ENCODE measurements around the gene CLDN20.

GRCh38 chr6:155153884-155154644 is 109.7 kb upstream of the CLDN20 start:
- PRO-cap, result no peak
- RAMPAGE, long total RNA, 4 experiments, result no peak in any of the 4 experiments

DNA sequence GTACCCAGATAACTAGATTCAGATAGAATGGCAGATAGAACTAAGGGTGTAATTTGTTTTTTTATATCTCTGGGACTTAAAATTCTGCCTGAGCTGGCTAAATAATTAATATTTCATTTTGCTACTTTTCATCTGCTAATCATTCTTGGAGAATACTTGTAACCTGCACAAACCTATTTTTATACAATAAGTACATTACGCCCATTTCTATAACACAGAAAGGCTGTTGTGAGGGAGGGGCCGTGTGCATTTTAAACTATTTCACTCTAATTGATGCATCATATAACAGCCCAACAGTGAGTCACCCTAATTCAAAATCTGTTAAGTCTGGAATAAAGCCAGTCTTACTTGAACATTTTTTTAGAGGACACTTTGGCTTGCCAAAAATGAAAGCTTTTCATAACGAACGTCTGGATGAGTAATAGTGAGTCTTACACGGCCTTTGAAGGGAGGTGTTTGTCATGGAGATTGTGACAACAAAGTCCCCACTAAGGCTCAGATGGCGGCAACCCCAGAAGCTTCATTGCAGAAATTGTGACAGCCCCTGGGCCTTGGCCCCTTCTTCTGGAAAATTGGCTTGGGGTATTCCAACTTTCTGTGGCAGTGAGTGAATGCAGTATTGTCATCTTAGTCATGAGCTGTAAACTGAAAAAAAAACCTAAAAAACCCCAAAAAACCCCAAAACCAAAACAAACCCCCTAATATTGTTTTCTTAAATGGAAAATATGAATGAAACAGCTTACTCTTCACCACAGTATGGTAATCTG is 92.7 kb upstream of the CLDN20 start:
- PRO-cap, result no peak
- RAMPAGE, long total RNA, 4 experiments, result no peak in any of the 4 experiments

DNA sequence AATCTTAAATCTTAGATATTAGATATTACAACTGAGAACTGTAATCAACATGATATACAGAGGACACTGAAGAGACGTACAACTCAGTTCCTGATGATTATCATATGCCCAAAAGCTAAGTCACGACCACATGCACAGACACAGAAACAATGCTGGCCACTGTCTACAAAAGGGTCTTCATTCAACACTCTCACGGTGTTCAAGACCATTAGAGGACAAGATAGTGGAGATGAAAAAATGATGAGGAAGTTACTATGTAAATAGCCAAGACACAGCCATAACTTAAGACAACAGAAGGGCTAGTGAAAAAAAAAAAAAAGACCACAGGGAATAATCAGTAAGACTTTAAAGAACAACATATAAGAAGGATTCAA is at the start of gene CLDN20:
CLDN20 (plus strand) TSS at position 373 of the 374 bp plus-strand sequence.
- PRO-cap, result no peak
- RAMPAGE, long total RNA, 4 experiments, result start-site peak on the minus strand in 1 of 4 experiments, centred at position 263 of the sequence, 9 reads per replicate

DNA sequence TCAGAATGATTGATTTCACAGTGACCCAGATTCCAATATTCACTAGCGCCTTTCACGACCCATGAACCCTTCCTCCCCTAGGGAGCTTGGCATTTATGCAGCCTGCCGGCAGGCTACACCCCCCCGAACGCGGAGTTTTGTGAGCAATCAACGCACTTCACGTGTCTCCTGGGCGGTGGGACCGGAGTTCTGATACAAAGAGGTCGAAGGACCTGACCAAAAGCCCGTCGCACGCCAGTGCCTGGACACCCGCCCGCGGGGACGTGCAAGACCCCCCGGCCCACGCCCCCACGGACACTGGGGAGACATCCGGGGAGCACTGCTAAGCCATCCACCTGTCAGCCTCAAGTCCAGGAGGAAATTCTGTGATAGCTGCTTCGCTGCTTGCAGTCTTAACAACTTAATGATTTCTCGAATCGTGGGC is 311 bp downstream of the TFB1M start:
- PRO-cap, result no peak
- RAMPAGE, long total RNA, 4 experiments, result no peak in any of the 4 experiments

- PRO-cap, result no peak
- RAMPAGE, long total RNA, 4 experiments, result no peak in any of the 4 experiments
These were observed 481.0 kb upstream of the NOX3 start for GRCh38 chr6:155936611-155937053.

DNA sequence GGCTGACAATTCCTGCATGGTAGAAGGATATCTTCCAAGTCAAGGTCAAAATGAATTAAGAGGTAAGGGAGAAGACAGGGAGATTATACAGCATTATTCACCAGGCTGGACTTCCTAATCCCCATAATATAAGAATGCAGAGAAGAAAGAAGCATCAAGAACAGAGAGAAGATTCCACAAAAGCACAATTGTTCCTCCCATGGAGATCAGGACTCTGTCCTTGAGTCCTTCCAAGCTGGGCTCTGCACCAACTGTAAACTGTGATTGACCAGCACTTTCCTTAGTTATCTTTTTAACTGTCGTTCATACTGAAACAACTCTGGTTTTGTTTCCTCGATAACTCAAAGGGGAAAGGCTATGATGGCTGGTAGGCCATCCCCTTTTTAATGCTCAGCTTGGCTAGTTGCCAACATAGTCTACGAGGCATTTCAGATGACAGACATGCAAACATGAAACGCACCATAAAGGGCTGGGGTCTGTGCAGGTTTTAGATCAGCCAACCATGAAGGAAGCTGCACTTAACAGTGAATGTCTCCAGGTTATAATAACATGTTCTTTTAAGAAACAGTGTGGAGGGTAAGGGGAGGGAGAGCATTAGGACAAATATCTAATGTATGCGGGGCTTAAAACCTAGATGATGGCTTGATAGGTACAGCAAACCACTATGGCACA is 497.1 kb upstream of the ARID1B start:
- PRO-cap, result no peak
- RAMPAGE, long total RNA, 4 experiments, result no peak in any of the 4 experiments

DNA sequence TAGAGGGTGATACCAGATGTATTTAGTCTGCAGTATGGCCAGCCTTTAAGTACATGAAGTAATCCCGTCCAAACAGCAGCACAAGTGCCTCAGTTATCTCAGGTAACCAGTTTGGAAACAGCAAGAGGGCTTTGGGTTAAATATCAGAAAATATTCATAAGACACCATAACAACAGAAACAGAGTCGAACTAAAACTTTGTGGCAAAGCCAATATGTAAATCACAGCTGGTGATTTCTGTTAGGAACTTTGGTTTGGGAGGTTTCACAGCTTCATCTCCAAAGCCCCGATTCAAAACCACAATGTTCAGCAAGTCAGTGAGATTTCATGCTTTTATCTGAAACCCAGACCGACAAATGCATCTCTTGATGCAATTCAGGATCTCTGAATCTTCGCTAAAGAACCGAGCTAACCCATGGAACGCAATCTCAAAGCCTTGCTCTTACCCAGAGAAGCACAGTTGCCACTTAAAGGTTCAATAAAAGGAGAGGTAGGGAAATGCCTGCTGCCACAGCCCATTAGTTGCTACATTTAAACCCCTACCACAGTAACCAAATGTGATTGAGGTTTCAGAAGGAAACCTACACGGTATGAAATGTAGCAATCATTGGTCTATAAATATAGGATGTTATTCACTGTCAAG is 381.1 kb upstream of the ARID1B start:
- PRO-cap, result no peak
- RAMPAGE, long total RNA, 4 experiments, result no peak in any of the 4 experiments

- PRO-cap, result no peak
- RAMPAGE, long total RNA, 4 experiments, result no peak in any of the 4 experiments
These were observed 89.1 kb upstream of the ARID1B start for GRCh38 chr6:156688020-156688631.

GRCh38 chr6:156698058-156698813 is 78.9 kb upstream of the ARID1B start:
- PRO-cap, result no peak
- RAMPAGE, long total RNA, 4 experiments, result no peak in any of the 4 experiments

- PRO-cap, result no peak
- RAMPAGE, long total RNA, 4 experiments, result no peak in any of the 4 experiments
These were observed 969 bp downstream of the ARID1B start for GRCh38 chr6:156778175-156778518.

GRCh38 chr6:156794824-156795460 is 17.8 kb downstream of the ARID1B start:
- PRO-cap, result no peak
- RAMPAGE, long total RNA, 4 experiments, result no peak in any of the 4 experiments

- PRO-cap, result no peak
- RAMPAGE, long total RNA, 4 experiments, result no peak in any of the 4 experiments
These were observed 84.7 kb downstream of the ARID1B start for GRCh38 chr6:156861484-156862610.

DNA sequence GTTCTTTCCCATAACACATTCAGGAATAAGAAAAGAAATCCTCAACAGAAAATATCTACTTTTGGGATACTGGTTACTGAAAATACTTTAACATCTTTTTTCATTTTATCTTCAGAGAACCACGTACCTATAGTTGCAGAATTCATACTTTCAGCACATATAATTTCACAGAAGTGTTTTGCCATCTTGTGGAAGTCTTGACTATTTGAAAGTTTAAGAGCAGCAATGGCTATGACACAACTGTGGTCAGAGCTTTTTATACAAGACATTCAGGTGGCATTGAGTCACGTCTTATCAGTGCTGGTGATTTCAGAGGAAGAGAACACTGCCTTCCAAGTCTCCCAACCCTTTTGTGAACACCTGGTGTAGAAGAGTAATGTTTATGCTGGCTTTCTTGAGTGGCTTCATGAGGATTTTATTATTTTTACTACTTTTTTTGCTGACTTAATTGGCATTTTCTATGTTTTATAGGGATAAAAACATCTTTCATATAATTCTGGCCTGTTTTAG is 171.6 kb downstream of the ARID1B start:
- PRO-cap, result no peak
- RAMPAGE, long total RNA, 4 experiments, result no peak in any of the 4 experiments

- PRO-cap, result no peak
- RAMPAGE, long total RNA, 4 experiments, result no peak in any of the 4 experiments
These were observed 203.8 kb downstream of the ARID1B start for GRCh38 chr6:156980857-156981516.

- PRO-cap, result no peak
- RAMPAGE, long total RNA, 4 experiments, result no peak in any of the 4 experiments
These were observed 259.2 kb downstream of the ARID1B start for GRCh38 chr6:157036272-157036869.

- PRO-cap, result no peak
- RAMPAGE, long total RNA, 4 experiments, result no peak in any of the 4 experiments
These were observed 115.8 kb downstream of the TMEM242 start for GRCh38 chr6:157207378-157208070.

DNA sequence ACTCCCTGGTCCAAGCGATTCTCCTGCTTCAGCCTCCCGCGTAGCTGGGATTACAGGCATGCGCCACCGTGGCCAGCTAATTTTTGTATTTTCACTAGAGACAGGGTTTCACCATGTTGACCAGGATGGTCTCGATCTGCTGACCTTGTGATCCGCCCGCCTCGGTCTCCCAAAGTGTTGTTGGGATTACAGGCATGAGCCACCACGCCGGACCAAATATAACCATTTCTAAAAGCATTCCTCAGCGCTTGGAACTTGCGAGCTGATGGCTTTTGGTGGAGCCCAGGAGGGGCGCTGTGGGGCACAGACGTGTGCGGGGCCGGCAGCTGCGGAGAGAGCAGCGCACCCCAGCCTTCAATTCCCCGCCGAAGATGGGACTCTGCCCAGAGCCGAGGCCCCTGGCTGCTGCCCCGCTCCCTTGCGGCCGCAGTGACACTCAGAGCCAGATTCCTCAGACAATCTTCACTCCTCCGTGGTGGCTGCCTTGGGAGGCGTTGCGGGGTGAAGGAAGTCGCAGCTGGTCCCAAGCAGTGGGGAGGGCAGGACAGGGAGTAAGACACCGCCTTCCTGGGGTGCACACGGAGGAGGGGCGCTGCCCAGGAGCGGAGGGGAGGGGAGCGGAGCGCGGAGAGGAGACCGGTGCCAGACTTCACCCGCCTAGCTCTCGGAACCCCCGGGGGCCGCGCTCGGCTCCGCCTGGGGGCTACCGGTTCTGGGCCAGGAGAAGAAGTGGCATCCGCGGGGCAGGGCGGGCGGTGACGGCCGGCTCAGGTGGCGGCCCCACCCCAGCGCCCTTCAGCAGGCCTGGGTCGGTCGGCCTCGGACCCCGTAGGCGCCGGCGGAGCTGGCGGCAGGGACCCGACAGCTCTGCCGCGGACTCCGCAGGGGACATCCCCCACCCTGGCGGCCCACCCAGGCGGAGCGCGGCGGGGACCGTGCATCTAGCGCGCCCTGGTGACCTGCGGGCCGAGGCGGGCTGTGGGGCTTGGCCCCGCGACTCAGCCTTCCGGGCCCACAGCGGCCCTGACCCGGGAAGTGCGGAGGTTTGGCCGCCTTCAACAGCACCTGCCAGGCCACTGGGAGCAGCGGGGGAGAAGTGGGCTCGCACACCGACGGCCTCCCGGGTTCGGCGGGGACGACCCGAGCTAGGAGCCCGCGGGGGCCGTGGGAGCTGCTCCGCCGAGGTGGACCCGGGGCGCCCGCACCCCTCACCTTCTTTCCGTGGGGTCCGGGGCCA is 87.5 kb downstream of the TMEM242 start:
- PRO-cap, result no peak
- RAMPAGE, long total RNA, 4 experiments, result no peak in any of the 4 experiments

- PRO-cap, result no peak
- RAMPAGE, long total RNA, 4 experiments, result no peak in any of the 4 experiments
These were observed 9.7 kb downstream of the TMEM242 start for GRCh38 chr6:157313213-157314394.

DNA sequence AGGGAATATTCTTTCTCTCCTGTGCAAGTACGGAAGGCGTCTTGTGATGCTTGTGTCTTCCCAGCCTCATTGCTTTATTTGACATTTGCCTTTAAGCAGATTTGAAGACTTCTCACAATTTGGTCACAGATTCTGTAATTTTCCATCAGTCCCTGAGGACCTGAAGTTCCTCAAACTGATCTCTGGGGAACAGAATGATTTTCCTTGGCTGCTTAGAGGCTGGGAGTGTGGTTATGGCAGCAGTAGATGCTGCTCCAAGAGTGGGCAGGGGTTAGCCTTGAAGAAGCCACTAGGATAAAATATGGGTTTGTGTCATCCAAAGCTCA is 26.1 kb upstream of the ZDHHC14 start:
- PRO-cap, result no peak
- RAMPAGE, long total RNA, 4 experiments, result no peak in any of the 4 experiments

GRCh38 chr6:157429319-157430000 is 48.5 kb downstream of the ZDHHC14 start:
- PRO-cap, result no peak
- RAMPAGE, long total RNA, 4 experiments, result no peak in any of the 4 experiments

All from omental fat pad (tissue), 4 donors.